PC-3 (cell line): Measurements from ENCODE around the gene COPZ2.

- RAMPAGE, long total RNA: no peak
These were observed 18.5 kb upstream of the EFCAB13 start for GRCh38 chr17:47305297-47305681.

GRCh38 chr17:47502311-47502961 is 28.5 kb upstream of the NPEPPS start:
- RAMPAGE, long total RNA: no peak

DNA sequence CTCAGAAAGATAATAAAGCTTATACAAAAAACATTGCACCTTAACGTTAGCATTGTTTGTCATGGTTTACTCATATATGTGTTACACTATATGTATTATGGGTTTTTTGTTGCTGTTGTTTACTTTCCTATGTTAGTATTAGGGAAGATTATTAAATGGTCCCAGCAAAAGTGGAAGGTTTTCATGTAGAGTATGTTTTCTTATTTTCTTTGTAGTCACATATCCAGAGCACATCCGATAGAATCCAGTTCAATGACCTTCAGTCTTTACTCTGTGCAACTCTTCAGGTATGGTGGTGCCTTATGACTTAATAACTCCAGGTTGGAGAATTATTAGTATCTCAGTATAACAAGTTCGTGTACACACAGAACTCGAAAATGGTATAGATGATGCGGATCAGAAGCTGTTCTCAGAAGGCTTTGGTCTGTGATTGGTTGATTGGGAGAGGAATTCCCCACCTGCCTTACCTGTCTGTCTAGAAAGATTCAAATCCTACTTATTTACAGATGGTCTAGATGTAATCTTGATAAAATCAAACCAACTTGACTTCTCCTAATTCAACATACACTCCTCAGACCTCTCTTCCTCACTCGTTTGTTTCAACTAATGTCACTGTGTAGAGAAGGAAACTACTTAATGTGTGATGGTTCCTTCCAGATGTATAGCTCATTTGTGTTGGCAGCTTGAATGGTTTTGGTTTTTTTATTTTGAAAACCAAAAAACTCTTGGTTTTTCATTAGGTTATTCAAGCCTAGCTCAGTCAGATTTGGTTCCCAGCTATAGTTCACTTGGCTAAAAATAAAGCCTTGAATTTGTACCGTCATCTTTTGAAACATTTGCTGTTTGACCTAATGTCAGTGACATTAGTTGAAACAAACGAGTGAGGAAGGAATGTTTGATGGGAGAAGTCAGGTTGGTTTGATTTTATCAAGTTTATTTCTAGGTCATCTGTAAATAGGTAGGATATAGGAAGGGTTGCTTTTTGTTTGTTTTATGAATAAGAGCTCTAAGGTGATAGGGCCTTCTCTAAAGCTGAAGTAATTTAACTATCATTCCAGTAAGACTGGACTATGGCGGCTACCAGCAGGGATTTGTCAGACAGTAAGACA is 20.3 kb upstream of the TBKBP1 start:
- RAMPAGE, long total RNA: no peak

DNA sequence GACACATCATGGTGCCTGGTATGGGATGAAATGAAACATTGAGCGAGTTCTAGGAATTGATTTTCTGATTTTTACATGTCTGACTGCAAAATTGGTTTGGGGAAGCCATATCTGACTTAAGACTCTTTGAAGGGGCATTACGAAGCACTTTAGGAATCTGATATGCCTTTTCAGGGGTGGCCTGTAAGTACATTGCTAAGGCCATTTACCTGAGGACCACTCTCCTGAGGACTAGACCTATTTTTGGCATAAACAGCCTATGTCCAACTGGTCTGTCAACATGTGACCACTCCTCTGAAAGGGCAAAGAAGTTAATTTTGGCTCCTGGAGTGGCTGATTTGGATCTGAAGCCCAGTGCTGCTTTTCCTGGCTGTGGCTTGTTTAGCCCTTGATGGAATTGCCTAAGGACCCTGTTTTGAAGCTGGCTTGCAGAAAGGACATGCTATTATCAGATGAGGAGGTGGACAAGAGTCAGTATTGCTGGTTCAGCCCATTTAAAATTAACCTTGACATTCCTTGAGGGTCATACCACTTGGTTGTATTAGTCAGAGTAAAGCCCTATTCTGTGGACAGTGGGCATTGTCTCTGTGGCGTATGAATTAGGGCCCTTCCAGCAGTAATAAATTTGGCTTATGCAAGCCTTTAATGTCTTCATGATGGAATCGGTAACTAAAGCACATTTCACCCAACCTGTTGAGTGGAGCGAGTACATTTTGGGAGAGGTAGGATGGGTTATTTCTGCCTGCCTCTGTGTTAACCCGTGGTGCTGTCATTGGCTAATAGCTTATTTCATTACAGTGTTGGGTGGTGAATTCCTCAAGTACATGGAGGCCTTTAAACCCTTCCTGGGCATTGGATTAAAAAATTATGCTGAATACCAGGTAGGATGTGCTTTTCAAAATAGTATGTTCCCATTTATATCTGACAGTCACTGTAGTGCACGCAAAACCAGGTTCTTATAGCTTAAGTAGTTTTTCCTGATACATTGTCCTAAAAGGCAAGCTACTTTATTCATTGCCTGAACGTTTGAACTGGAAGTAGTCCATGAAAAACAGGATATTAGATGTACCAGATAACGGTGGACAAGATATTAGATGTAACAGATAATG is 18.0 kb upstream of the TBKBP1 start:
- RAMPAGE, long total RNA: no peak

GRCh38 chr17:47683026-47683212 is 11.0 kb upstream of the TBKBP1 start:
- RAMPAGE, long total RNA: no peak

GRCh38 chr17:47708929-47709733 is 15.2 kb downstream of the TBKBP1 start:
- RAMPAGE, long total RNA: no peak

DNA sequence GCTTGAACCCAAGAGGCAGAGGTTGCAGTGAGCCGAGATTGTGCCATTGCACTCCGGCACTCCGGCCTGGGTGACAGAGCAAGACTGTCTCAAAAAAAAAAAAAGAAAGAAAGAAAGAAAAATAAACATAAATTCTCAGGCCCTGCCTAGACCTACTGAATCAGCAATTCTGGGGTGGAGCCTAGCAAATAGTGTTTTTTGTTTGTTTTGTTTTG is 1.6 kb downstream of the MRPL10 start:
- RAMPAGE, long total RNA: no peak

GRCh38 chr17:47894962-47895957 is 776 bp upstream of the SP2 start:
- RAMPAGE, long total RNA: no peak

GRCh38 chr17:47949827-47950246 is 7.8 kb downstream of the PRR15L start:
- RAMPAGE, long total RNA: no peak

- RAMPAGE, long total RNA: no peak
These were observed 4.6 kb downstream of the PRR15L start for GRCh38 chr17:47953129-47953455.

DNA sequence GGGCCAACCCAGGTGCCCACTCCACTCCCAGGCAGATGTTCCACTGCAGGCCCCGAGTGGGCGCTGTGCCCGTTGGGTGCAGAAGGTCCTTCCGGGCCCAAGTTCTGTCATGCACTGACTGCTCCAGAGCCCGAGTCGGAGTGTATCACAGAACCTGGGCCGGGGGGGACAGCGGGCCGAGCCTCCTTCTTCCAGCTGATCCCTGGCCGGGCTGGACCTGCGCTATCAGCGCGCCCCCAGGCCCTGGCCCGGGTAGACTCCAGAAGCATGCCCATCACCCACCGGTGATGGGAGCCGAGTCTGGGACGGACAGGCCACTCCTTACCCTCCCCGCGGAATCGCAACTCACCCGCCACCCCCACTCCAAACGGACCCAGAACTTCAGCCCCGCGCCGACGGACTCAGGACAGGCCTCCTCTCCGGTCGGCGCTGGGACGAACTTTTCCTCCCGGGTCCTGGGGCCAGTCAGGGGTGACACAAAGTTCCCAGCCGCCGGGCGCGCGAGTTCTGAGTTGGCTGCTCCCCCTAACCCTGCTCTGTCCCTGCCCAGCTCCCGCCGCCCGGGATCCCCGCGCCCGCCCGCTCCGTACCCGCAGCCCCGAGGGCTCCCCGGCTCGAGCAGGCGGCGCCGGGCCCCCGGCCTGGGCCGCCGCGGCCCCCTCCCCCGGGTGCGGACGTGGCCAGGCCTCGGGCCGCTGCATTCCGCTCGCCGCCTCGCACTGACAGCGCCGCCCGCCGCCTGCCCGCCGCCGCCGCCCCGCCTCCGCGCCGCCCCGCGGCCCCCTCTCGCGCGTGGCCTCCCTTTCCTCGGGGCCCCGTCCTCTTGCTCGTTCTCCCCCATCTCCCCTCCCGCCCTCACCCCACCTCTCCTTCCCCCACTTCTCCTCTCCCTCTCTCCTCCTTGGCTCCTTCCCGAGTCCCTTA is at the start of gene COPZ2:
TSS of gene COPZ2 (minus strand) at position 721 of the 924 bp plus-strand sequence.
- RAMPAGE, long total RNA: no peak

DNA sequence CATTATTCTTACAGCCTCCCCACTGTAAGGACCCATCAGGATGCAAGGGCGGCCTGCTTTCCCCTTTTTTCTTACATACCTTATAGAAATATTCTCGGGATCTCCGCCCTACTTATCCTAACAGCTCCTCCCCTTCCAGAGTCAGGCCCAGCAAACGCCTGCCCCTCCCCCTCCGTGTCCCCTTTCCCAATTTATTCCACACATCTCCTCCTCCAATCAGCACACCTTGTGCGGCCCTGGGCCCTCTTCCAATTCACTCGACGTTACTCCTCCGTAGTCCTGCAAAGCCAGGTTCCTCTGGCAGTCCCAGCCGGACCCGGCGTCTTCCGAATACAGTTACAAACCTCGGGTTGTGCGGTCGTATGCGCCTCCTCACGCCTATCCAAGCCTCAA is 752 bp downstream of the CBX1 start:
- RAMPAGE, long total RNA: no peak

GRCh38 chr17:48130333-48130814 is 22.8 kb downstream of the SNX11 start:
- RAMPAGE, long total RNA: no peak

DNA sequence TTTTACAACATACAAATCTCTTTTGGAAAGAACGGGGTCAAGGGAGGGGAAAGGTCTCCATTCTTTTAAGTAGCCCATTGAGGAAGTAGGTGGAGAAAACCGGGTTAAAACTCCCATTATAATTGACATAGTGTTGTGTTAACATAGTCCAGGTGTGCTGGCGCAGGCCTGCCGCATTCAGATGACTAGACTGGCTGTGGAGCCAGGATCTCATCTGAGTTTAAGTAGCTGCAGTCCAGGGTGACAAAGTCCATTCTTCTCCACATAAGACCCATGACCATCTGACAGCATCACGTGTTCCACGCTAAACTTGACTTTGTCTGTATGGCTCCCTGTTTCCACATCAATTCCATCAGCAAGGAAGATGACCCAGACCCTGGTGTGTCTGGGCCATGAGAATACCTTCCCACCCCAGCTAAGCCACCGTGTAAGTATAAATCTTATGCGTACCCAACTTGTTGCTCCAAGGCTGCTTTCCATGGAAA is 46.5 kb downstream of the SNX11 start:
- RAMPAGE, long total RNA: no peak

GRCh38 chr17:48441204-48441890 is 11.3 kb upstream of the SKAP1 start:
- RAMPAGE, long total RNA: no peak

- RAMPAGE, long total RNA: no peak
These were observed 14.9 kb downstream of the HOXB4 start for GRCh38 chr17:48563034-48563870.

- RAMPAGE, long total RNA: no peak
These were observed 8.2 kb downstream of the HOXB4 start for GRCh38 chr17:48569886-48570341.

- RAMPAGE, long total RNA: no peak
These were observed 7.3 kb downstream of the HOXB4 start for GRCh38 chr17:48570561-48571632.

DNA sequence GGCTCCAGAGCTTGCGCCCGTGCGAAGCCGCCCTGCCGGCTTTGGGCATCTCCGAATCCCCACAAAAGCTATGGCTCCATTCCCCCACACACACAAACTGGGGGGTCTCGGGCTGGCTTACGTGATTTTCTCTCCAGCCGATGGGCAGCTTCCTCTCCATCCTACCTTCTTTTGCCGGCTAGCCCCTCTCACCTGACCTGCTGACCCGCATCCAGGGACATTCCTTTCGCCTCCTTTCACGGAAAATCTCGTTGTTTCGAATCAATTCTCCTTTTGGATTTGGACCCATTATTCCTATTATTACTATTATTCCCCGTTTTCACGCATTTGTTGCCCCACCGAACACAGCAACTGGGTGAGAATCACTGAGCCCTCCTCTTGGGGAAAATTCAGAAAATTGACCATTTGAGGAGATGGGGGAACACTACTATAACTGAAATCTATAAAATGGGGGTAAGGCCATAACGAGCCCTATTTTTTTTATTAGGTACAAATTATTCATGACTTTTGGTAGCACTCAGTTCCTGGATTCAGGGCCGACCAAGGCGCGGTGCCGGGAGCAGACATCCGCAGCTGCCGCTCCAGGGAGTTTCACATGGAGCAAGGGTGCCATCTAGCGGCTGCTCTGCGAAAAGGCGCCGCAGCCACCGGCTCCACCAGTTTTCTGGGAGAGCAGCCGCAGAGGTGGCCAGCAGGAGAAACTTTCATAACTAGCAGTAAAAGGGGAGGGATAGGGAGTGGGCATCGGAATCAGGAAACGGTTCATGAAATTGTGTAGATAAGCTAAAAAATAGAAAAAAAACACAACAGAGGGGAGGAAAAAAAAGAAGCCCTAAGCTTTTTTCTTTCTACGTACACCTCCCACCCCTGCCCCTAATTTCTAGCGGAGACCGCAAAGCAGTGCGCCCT is 3.3 kb upstream of the HOXB8 start:
- RAMPAGE, long total RNA: no peak

GRCh38 chr17:48723300-48724171 is 551 bp downstream of the PRAC2 start:
- RAMPAGE, long total RNA: no peak